Skeletal muscle satellite cell (primary cell): Measurements from ENCODE around the gene SNORC.

DNA sequence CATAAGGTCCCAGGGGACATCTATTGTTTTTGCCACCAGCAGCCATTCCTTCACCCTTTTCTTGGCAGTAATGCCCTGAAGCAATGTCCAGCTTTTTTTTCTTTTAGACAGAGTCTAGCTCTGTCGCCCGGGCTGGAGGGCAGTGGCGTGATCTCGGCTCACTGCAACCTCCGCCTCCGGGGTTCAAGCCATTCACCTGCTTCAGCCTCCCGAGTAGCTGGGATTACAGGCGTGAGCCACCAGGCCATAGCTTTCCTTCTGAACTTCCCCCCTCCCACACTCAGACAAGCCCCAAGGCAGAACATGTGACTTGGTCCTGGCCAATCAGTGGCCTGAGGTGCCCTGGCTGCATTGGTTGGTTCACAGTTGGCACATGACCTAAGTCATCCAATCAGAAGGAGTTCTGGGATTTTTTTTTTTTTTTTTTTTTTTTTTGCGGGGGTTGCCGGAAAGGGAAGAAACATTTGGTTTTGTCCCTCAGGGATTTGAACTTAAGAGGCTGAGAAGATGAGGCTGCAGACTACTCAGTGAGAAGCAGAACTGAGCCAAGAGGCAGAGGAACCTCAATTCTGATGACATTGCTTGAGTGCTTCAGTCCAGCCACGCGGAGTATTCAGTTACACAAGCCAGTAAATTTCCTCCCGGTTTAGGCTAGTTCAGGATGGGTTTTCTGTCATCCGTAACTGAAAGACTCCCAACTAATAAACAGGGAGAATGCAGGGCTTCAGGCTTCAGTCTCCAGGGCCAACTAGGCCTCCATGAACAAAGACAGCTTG, 8.9 kb downstream of the PTMA start:
- CAGE, long polyA plus RNA: no peak

DNA sequence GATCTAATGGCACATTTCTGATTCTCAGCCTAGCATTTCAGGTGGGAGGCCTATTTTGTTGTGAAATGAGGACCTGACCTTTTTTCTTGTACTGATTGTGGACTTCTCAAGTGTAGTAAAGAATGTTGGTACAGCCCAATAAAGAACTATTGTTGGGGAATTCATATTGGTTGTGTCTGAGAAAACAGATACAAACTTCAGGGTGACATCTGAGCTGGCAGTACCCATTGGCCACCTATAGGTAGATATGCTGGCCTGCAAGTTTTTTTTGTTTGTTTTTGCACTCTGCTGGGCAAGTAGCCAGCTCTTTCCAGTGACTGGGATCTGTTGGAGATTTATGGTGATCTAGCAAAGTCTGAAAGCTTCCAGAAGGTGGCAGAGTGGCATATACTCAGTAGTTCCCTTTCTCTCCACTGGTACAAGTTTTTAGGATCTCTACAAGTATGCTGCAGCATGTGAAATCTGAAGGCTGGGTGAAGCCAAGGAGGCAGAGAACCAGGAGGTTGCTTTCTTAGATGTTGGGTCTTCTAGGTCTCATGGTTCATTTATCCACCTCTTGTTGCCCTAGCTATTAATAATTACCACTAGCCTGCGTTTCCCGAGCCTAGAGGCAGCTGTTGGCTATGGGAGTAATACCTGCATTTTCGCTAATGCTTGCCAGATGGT, 9.3 kb downstream of the COPS7B start:
- CAGE, long polyA plus RNA: no peak

- CAGE, long polyA plus RNA: no peak
Measured at GRCh38 chr2:232458870-232459369, 3.0 kb downstream of the ALPI start.

DNA sequence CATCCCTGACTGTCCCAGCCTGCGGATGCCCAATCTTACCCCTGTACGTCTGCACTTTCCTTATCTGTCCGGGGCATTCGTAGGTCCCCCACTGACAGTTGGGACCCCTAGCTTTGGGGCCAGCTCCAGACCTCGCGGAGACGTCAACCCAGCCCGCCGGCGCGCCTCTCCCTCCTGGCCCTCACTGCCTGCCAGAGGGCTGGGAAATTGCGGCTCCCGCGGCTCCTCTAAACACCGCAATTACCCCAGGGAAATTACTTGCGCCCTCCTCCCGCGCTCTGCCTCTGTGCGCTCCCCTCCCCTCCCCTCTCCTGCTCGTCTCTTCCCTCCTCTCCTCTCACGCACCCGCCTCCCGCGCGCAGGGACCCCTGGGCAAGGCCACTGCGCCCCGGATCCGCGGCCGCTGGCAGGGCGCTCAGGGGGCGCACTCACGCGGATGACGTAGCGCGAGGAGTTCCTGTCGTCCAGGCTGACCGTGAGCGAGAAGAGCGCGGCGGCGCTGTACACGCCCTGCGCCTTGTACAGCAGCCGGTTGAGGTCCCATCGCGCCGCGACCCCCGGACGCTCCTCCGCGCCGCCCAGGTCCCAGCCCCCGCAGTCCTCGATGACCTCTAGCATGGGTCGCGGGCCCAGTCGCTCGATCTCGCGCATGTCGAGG, 2.1 kb downstream of the ECEL1 start:
- CAGE, long polyA plus RNA: no peak

GRCh38 chr2:232541480-232541952, 2.0 kb downstream of the CHRNG start:
- CAGE, long polyA plus RNA: no peak

DNA sequence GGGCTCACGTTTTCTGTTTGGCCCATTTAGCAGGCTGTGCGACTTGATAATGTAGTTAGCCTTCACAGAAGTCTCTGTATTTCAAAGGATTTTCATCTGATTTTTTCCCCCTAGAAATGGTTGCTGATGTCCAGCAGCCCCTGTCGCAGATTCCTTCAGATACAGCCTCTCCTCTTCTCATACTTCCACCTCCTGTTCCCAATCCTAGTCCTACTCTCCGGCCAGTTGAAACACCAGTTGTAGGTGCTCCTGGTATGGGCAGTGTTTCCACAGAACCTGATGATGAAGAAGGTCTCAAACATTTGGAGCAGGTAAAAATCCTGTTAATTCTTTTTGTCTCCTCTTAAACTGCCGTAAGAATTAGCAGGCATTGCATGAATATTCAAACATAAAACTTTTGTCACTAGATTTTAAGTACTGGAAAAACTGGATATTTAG, 18.3 kb upstream of the KCNJ13 start:
- CAGE, long polyA plus RNA: no peak

DNA sequence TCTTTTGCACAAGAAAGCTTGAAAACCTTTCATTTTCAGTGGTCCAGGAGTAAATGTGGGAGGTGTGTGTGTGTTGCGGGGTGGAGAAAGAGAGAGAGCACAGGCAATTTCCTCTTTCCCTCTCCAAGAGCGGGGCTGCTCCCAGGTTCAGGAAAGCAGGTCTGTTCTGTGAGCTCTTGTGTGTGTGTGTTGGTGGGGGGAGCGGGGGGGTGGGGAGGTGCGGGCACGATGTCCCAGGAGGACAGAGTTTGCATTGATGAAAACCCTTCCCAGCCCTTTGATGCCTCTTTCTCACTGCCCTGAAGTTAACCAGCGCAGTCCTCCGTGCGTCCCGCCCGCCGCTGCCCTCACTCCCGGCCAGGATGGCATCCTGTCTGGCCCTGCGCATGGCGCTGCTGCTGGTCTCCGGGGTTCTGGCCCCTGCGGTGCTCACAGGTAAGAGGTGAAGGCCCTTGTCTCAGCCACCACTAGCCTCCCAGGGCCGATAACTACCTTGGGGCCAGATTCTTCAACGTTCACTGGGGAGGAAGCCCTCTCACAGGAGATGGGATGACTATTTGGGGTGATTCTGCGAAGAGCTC, at the start of gene SNORC:
TSS of gene SNORC (plus strand) at position 285 of the 581 bp plus-strand sequence.
- CAGE, long polyA plus RNA: no peak

DNA sequence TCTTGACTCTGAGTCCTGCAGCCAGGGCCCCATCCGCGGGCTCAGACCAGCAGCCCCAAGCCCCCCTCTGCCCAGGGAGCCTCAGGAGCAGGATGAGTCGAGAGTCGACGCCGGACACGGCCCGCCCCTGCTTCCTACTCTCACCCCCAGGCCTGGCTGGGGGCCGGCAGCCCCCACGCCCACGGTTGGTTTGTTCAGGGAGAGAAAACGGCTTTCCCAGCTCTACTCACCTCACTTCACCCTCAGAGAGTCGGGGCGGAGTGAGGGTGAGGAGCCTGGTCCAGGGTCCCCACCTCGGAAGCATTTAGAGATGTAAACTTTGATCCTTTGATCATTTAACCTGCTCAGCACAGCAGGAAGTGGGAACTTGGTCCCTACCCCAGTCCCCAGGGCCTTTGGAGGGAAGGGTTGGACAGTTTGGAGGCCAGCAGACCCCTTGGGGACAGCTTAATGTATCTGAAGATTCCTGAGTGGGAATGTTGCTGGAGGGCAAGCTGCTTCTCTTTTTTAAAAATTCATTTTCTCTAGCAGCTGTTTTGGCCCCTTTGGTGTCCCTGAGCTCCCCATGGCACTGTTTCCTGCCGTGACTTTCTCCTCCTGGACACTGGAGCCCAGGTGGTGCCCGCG, 7.1 kb downstream of the SNORC start:
- CAGE, long polyA plus RNA: no peak

- CAGE, long polyA plus RNA: no peak
Measured at GRCh38 chr2:232877673-232878030, 7.6 kb downstream of the SNORC start.

DNA sequence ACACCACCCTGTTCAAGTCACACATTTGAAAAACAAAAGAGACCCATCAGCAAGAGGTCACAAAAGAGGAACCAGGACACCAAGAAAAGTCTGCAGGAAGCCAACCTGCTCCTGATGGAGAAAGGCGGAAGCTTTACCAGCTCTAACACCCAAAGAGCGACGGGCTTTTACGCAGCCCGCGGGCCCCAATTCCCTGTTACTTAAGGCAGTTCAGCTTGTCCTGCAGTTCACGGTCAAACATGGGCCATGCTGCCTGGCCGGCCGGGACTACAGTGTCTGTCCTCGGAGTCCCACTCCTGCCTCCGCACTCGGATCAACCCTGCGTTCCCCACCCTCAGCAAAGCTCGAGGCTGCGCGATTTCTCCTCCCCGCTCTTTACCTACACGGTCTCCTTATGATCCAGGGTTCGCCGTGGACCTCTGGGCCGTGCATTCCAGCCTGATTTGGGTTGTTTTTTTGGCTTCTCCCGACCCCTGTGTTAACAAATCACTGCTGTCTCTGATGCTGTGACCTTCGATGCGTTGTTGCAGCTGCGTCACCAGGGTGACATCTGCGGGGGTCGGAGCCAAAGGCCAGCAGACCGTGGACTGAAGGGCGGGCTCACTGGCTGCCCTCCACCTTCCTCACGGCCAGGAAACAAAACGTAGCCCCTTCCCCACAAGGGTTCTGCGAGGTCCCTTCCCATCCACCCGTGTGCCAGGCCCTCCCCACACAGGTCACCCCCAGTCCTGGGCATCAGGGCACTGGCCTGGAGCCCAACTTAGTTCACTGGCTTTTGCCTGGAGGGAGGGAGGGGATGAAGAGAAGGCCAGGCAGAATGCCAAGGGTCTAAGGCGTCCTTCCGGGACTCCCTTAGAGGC, 31.1 kb downstream of the SNORC start:
- CAGE, long polyA plus RNA: no peak

DNA sequence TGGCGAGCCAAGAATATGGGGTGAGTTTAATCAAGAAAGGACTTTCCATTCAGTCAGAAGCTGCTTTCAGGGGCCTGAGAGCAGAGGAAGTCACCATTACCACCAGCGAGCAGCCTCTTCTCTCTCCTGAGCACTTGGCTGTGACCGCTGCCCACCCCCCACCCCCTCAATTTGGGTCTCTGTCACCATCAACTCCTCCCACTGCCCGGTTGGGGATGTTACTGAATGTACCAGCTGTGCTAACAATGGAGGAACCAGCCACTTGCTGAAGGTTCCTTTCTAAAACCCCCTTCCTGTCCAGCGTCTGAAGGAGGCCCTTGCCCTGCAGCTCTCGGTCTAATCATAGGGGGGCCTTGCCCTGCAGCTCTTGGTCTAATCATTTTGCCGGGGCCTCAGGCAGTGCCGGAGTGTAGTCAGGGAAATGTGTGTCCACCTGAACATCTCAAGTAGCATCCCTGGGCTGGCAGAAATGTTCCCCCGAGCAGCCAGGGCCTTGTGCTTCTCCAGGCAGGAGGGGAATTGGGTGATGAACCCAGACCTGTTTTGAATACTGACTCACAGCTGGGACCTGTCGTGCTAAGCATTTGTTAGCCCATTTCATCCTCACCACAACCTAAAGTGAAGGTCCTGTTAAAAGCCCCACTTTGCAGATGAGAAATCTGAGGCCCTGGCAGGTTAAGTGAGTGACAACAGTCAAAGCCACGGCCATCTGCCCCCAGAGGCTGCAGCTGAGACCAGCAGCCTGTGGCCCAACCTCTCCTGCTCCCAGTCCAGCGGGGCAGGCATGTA, 1.1 kb downstream of the INPP5D start:
- CAGE, long polyA plus RNA: no peak

DNA sequence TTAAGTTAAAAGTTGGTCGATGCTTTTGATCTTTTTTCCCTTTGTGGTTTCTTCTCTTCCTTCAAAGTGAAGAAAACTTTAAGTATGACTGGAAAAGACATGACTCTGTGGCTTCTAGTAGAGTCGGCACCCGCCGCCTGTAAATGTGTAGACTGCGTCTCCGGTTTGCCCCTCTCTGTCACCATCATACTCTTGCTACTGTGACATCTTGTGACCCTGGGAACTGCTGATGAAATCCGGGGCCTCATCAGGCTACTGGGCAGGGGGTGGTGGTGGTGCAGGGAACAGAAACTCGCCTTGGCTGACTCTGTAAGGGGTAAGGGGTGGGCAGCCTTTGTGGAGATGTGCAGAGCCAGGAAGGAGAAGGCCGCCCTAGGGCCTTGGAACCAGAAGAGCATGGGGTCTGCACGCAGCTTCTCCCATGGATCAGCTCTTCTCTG, 21.2 kb downstream of the INPP5D start:
- CAGE, long polyA plus RNA: no peak

DNA sequence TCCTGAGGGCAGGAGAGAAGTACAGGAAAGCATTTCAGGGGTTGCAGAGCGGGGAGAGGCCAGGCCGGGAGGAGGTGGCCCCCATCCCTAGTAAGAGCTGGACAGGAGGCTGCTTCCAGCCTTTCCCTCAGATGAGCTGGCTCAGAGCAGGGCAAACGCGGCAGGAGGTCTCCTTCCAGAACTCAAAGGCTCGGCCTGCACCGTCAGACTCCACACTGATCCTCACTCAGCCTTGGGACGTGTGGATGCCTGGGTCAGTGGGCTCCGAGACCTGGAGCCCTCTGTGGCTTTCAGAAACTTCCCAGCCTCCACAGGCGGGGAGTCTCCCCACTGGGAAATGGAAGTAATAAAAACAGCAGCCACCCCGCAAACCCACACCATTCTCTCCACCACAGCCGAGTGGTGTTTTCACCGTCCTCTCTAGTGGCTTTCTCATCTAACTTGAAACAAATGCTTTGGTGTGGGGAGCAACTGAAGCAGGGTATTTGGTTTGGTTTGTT, 54.3 kb downstream of the INPP5D start:
- CAGE, long polyA plus RNA: no peak

GRCh38 chr2:233121895-233122422, 61.8 kb downstream of the INPP5D start:
- CAGE, long polyA plus RNA: no peak

GRCh38 chr2:233211197-233211745, 40.2 kb upstream of the ATG16L1 start:
- CAGE, long polyA plus RNA: no peak

- CAGE, long polyA plus RNA: no peak
Measured at GRCh38 chr2:233275441-233276078, 24.1 kb downstream of the ATG16L1 start.

DNA sequence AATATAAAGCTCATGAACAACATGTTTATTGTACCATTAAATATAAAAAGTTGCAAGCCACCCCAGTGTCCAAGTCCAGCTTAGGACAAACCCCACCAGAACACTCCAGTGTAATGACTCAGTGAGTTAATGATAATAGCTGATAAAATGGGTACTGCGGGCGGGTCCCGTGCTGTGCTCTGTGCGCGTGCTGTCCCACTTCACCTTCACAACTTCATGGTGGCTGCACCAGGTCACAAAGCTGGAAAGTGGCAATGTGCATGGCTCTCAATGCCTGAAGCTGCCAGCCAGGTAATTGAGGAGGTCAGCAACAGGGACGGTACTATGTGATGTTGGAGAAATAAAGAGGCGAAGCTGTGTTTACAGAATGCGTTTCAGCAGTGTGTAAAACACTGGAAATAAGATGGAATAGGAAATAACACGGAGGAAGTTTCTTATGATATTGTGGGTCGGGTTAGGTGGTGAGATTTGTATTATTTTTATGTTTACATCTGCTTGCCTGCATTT, 18.6 kb downstream of the DGKD start:
- CAGE, long polyA plus RNA: no peak

GRCh38 chr2:233399383-233400014, 45.2 kb downstream of the DGKD start:
- CAGE, long polyA plus RNA: no peak

GRCh38 chr2:233408514-233409146, 54.3 kb downstream of the DGKD start:
- CAGE, long polyA plus RNA: no peak

- CAGE, long polyA plus RNA: no peak
Measured at GRCh38 chr2:233469639-233470455, 96.7 kb downstream of the USP40 start.